Occipital lobe (tissue), 2 donors: ENCODE data around the genes NCEH1 and ZMAT3.

- RAMPAGE, long total RNA, result no peak
Measured at GRCh38 chr3:172252418-172253099, 195.7 kb downstream of the GHSR start.

GRCh38 chr3:172280218-172280585 lies 168.1 kb downstream of the GHSR start:
- RAMPAGE, long total RNA, result no peak

- RAMPAGE, long total RNA, result no peak
Measured at GRCh38 chr3:172342838-172343324, 105.4 kb downstream of the GHSR start.

- RAMPAGE, long total RNA, result no peak
Measured at GRCh38 chr3:172352655-172353075, 95.6 kb downstream of the GHSR start.

- RAMPAGE, long total RNA, result no peak
Measured at GRCh38 chr3:172403108-172403747, 45.0 kb downstream of the GHSR start.

DNA sequence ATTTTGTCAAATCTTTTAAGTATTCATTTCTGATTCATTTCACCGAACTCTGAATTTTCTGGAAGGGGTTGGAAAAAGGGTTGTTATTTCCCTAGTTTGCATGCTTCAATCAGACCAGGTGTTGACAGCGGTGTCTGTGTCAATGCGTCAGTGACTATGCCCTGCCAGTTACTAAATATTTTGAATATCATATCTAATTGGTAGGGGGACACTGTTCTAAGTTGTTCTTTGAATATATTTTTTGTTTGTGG lies 62.7 kb upstream of the TNFSF10 start:
- RAMPAGE, long total RNA, result no peak

DNA sequence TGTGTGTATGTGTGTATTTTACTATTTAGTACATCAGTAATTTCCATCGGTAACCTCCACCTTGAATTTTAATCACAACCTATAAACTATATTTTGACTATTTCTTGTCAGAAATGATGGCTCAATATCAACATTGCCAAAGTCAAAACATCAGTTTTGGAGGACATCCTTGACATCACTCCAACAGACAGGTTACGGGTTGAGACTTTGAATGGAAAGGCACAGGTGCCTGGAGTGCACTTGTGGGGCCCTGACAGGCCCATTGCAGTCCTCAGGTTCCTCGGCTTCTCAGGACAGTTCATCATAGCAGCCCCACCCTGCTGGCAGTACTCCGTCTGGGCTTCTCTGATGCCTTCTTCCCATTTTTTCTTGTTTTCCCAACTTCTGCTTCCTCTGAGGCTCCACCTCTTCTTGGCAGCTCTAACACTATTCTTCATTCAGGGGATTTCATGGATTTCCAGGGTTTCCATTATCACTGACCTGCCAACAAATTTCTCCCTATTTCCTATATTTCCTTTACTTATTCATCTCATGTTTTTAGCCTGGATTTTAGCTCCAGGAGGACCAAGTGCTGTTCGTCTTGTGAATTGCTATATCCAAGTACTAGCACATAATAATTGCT lies 16.3 kb downstream of the NCEH1 start:
- RAMPAGE, long total RNA, result no peak

GRCh38 chr3:172710638-172711802 lies at the start of gene NCEH1:
NCEH1 (minus strand) TSS chr3:172711067.
- RAMPAGE, long total RNA, result no peak

GRCh38 chr3:174448278-174448677 lies 410.9 kb upstream of the NAALADL2 start:
- RAMPAGE, long total RNA, result no peak

GRCh38 chr3:176927168-176927736 lies 270.0 kb downstream of the TBL1XR1 start:
- RAMPAGE, long total RNA, result no peak

DNA sequence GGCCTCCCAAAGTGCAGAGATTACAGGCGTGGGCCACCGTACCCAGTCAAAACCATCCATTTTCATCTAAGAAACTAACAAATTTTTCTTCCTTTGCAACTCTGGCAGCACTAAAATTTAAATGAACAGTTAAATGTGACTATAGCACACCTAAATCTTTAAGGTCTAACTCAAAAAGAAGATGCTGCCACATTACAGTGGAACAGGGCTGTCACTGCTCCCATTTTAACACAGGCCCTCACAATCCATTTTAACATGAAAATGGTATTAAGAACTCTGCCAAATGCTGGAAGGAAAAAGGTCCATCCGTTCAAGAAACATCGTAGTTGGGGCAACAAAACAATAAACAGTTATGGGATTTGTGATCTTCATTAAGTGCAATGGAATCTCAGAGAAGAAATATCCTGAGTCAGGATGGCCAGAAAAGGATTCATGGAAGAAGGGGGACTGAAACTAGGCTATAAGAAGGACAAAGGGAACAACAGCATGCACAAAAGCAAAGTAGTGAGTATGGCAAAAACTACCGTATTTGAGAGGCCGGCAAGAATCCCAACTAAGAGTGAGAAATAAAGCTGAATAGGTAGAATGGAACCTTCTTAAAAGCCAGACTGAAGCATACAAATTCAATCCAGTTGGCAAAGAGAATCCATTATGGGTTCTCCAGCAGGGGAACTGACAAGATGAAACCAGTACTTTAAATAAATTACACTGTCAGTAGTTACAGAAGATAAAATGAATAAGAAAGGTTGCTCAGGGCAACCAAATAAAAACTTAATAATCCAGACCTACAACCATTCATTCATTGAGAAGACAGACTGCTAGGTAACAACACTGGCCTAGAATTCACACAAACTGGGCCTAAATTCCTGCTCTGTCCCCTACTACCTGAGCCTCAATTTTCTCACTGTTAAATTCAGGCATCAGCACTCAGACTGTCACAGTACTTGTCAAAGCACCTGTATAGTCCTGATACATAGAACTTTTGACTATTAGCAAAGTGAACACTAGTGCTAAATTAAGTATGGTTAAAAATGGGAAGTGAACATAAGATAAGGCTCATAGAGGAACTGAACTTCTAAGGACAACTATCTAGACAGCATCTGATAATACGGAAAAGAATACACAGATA lies 6.3 kb downstream of the TBL1XR1 start:
- RAMPAGE, long total RNA, result no peak

DNA sequence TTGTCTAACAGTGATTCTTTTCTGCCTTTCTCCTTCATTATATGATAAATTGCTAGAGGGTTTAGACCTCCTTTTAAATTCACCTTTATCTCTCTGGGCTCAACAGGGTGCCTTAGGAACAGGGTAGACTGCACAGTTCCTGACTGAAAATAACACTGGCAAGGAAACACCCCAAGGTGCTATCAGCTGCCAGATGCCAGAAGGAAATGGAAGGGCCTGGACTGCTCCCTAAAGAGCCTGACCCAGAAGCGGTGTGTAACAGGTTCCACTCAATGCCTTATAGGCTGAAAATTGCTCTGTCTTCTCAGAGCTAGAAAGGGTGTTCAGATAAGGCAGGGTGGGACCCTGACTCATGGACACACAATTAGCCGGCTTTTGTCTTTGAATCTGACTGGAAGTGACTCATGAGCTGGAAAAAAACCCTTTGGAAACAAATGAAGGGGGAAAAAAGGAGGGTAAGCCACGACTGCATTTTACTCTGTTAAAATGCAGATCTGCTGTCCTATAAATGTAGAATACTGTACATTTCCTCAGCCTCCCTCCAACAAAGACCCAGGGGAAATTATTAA lies 160.1 kb upstream of the TBL1XR1 start:
- RAMPAGE, long total RNA, result no peak

DNA sequence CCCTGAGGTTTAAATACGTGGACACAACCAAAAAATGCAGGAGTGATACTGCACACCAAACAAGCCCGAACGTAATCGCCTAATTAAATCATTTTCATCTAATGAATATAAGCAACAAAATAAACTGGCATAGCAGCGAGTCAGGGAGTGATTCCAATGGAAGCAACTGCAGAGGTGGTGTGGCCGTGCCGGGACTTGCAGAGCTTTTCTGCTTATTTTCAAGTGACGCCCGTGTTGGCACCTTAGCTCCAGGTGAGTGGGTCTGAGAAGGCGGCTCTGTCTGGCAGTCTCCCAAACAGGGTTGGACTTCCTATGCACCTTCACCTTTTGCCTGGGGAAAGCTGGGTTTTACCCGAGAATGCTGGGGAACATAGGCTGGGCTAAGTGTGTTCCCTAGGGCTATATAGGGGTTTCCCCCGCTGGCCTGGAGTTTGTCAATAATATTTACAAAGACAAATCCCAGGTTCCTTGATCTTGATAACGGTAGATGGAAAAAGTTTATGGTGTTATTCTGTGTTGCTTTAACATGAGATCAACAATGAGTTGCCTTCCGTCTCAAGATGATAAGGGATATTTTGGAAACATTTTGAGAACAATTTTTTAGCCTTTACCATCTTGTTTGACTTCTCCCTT lies 179.9 kb upstream of the TBL1XR1 start:
- RAMPAGE, long total RNA, result no peak

DNA sequence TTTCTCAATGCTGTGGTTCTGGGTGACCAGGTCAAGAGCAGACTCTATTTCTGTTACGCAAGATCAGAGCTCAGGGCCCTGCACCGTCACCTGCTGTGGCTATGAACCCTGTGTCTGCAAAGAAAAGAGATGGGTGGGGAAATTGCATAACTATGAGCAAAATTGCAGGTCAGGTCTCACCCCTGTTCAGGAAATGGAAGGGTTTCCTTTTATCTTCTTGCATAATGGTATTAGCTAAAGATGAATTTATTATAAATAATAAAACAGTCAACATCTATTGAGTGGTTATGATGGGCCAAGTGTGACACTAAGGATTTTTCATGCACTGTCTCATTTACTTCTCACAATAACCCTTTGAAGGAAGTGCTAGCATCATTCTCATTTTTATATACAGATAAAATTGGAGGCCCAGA lies 252.5 kb upstream of the TBL1XR1 start:
- RAMPAGE, long total RNA, result no peak

DNA sequence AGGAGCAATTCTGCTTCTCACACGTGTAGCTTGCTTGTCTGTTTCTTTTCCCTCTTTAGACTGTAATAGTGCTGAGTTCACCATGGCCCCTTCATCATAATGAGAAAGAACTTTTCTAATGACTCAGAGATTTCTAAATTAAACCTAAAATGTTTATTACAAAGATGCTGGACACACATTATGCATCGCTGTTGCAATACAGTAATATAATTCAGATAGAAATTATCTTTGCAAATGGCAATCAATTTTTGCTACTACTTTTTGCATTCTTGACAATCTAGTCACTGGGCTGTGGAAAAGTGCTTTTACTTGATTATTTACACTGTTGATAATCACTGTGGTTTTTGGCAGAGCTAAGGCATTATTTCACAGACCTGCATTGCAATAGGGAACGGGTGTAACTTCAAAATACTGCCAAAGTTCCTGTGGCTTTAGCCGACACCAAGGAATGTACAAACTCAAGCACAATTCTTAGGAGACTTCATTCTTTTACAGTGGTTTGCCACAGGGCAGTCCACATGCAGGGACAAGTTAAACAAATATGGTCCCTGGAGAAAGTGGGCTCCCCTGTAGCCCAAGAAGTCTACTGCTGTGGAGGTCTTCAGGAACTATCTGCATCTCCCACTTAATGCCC lies 281.1 kb upstream of the TBL1XR1 start:
- RAMPAGE, long total RNA, result no peak

DNA sequence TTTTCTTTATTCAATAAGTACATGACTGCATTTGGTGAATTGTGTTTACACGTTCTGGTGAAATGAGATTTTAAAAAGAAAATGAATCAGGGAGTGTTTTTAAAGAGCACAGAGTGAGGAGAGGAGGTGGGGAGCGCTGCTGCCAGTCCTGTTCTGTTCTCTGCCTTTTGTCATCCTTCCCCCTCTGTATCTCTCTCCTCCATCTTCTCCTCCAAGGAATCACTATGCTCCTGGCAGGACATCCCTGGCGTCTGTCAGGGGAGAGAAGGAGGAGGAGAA lies 627.5 kb upstream of the TBL1XR1 start:
- RAMPAGE, long total RNA, result no peak

DNA sequence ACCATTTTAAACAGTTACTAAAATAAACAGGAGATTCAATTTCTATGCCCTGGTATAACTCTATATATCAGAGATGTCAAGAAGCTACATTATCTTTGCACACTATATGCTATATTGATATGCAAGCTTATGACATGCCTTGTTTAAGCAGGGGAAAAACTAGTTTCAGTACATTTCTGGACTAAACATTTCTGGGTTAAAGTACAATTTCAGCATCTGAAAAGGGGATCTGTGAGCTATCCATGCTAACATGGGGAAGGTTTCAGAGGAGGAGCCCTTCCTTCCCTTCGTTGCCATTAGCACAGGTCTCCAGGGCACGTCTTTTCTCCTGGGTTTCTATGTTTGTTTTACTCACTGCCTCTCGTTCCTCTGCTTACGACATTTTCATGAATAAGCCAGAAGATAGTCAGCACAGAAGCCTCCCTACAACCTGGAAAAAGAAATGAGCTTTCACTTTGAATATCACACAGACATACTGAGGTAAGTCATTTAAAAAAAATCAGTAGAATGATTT lies 117.3 kb upstream of the KCNMB2 start:
- RAMPAGE, long total RNA, result no peak

DNA sequence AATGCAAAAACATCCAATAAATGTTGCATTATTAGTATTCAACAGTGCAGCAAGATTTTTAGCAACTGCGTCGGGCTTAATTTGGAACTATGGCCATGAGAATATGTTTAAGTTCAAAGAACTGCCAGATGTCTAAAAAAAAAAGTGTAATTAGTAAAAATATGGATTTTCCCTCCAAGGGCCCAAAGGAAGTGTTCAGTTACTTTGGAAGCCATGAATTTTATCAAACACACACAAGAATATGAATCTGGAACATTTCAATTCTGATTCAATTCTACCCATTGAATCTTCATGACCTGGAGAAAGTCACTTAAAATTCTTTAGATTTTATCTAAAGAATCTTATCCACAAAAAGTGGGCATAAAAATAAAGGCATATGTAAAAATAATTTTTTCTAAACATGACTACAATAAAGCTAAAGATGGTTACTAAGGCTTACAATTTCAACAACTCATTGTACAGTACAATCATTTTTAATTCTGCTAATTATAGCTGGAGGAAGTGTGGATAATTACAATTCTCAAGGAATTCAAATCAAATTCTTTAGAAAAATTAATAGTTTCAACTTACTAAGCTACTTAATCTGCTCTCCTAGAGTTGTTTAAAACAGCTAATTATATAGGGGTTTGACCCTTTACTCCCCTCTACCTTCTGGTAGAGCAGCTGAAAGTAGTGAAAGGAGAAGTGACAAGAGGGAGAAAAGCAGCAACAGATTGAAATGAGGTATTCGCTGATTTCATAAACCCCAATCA lies 53.1 kb downstream of the ZMAT3 start:
- RAMPAGE, long total RNA, result no peak

GRCh38 chr3:179019837-179020563 lies 51.6 kb downstream of the ZMAT3 start:
- RAMPAGE, long total RNA, result no peak

GRCh38 chr3:179071163-179072132 lies at the start of gene ZMAT3:
ZMAT3 (minus strand) TSS chr3:179071809.
- RAMPAGE, long total RNA, result no peak